Glomerular endothelial cell (primary cell): ENCODE measurements around a stretch of chr5.

- RAMPAGE, long total RNA: no peak
Observed at GRCh38 chr5:10699837-10700514, 61.1 kb downstream of the DAP start.

GRCh38 chr5:10702203-10702596 is 58.8 kb downstream of the DAP start:
- RAMPAGE, long total RNA: no peak

GRCh38 chr5:10761639-10762260 is 716 bp upstream of the DAP start:
- RAMPAGE, long total RNA: no peak

DNA sequence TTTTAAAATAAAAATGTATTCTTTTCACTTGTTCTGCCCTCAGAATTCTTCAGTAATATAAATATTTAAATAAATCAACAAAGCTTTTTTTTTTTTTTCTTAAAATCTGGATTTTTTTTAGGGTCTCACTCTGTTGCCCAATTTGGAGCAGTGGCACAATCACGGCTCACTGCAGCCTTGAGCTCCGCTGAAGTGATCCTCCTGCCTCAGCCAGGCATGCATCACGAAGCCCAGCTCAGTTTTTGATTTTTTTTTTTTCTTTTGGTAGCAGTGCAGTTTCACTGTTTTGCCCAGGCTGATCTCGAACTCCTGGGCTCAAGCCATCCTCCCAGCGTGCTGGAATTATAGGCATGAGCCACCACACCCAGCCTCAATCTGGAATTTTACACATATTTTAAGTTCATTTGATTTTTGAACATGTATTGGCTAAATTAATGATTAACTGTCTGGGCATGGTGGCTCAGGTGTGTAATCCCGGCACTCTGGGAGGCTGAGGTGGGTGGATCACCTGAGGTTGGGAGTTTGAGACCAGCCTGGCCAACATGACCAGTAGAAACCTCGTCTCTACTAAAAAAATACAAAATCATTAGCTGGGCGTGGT is 36.3 kb downstream of the TRIO start:
- RAMPAGE, long total RNA: no peak

DNA sequence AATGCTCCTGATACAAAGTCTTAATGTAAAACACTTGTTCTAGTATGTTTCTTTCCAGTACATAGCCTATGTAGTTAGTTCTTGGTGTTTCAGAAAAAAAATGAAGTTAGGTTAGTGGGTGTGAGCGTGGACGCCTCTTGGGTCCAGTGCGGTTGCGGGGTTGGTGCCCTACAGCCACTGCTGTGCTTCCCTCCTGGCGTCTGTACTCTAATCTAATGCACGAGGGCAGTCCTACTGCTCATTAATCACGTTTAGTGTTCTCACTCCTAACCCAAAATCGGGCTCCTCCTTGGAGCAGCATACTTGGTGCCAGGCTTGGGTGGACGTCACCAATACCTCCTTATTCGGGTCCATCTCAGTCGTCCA is 41.5 kb downstream of the TRIO start:
- RAMPAGE, long total RNA: no peak

DNA sequence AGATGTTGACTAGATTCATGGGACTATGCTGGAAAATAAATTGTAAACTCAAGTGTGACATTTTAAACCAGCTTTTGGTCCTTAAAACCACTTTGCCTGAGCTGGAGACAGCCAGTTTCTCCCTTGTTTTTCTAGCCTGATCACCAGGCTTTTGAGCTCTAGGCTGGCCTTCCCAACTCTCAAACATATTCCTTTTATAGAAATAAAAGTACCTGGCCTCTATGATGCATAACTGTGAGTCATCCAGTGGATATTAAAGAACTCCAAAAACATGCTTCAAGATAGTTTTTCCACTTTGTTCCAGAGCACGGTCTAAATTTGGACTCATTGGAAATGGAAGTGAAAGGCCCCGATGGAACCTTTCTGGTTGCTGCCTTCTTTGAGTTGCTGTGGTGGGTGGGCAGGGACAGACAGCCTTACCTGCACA is 43.0 kb downstream of the TRIO start:
- RAMPAGE, long total RNA: no peak

DNA sequence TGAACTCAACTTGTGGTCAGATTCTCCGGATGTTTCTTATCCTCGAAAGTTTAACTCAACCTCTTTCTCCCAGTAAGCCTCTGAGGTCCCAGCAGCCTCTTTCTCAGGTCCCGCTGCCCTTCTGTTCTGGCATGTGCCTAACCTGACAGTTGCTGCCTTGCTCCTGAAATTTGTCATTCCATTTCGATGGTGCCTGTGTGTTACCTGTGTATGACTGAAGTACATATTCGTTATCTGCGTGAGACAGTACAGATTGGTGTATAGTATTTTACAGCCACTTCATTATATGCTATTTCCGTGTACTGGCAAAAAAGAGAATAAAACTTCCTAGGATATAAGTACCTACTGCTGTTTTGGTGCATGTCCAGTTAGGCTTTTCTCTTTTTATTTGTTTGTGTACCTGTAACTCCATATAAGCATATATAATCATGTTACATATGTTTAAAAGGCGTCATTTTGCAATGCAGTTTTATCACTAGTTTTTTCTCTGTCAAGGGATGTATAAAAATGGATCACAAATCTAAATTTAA is 63.4 kb downstream of the TRIO start:
- RAMPAGE, long total RNA: no peak

- RAMPAGE, long total RNA: no peak
Observed at GRCh38 chr5:14211979-14212527, 68.9 kb downstream of the TRIO start.

- RAMPAGE, long total RNA: no peak
Observed at GRCh38 chr5:14383553-14384419, 197.8 kb upstream of the OTULINL start.

DNA sequence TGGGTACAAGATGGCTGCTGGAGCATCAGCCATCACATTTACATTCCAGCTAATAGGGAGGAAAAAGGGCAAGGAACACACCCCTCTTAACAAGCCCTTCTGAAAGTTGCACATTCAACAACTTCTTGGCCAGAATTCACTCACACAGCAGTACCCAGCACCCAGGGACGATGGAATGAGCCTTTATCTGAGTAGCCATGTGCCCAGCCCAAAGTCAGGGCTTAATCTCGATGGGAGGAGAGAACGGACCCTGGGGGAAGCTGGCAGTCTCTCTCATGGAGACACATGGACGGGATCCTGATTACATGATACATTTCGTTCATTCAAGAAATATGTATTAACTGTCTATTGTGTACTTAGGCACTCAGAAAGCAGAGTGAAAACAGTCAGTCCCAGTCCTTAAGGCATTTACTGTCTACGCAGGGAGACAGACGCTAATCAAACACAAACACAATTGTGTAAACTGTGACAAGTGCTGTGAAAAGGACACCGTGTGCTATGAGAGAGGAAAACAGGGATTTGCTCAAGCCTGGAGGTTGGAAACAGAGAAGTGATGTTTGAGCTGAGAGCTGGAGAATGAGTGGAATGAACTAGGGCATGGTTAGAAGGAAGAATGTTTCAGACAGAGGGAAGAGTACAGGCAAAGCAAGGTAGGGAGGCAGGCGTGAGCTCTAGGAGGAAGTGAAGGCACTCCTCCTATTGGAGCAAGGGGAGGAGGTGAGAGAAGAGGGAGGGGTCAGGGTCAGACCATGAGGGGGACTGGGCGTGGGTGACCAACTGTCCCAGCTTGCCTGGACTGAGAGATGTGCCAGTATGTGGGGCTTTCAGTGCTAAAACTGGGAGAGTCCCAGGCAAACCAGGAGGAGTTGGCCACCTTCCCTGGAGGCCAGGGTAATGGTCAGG is 7.4 kb downstream of the OTULINL start:
- RAMPAGE, long total RNA: no peak

DNA sequence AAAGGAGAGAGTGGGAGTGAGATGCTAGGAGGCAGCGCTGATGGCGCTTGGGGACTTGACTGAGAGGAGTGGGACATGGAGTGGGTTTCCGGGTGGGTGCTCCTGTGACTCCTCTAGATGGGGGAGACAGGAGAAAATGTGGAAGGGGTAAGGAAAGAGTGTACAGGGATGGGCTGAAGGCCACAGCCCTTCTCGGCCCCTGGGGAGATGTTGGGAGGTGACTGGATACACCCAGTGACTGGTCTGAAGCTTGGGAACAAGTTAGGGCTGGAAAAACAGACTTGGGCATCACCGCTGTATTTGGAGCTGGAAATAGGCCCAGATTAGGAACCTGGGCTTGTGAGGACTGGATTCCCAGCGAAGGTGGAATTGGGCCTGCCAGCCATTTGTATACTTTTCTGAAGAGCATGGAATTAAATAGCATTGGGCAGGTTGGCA is 37.6 kb downstream of the OTULIN start:
- RAMPAGE, long total RNA: no peak

- RAMPAGE, long total RNA: no peak
Observed at GRCh38 chr5:14706496-14707058, 42.1 kb downstream of the OTULIN start.

DNA sequence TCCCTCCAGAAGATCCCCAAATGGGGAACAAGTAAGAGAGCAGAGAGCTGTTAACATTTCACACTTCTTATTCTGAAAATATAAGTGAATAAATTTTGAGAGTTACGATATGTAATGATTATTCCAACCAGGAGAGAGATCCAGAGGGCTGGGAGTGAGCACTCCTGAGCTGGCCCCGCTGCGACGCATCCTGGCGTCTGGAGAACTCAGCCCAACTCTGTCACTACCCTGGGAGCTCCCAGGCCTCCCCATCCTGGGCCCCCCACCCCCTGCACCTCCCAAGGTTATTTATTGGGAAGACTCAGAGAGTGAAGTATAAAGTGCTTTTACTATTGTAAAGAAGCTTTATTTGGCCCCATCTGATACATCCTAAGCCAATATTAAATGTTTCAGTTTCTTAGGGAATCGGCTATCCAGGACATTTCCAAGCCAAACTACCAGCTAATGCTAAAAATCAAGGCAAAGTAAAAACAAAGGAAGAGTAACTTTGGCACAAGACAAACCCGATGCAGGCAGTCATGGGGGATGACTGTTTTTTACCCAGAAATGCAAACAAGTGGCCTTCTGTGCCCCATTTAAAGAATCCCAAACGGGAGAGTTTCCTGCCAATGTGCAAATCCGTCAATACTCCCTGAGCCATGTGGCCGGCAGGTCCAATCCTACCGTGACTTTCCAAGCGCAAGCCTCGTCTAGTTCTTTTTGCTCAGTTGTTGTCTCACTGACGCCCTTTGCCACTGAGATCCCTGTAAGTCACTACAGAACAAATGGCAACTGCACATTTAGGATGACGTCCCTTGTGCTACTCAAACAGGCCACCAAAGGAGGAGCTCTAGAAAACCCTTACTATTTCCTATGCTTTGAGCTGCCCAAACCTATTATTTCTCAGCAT is 43.1 kb downstream of the OTULIN start:
- RAMPAGE, long total RNA: no peak

DNA sequence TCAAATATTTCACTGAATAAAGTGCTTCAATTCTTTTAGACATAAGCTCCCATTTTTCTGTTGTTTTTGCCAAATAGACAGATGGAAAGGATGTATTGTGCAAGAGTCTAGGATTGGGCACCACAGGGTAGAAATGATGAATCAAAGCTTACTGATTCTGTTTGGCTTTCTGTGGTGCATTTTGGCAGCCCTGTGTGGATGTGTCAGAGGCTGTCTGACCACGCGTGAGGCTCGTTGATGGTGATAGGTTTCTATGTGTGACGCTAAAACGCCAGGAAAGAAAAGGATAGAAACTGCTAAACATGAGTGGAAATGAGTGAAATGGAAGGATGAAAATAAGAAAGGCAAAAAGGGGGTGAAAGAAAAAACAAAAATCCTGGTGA is 54.6 kb downstream of the ANKH start:
- RAMPAGE, long total RNA: no peak

DNA sequence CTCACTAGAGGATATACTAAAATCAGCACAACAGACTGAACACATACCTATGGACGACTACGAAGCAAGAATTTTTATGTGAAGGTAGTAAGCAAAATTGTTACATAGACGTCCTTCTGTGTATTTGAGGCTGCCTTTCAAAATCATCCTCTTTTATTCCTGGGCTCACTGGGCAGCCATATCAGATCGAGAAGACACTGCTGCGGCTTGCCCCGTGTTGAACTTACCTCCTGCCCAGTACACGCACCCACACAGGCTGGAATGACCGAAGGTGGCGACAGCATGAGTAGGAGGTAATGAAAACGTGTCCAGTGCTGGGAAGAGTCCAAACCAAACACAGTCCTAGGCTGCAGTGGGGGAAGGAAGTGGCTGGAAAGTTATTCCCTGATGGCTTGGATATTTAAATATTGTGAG is 41.5 kb downstream of the ANKH start:
- RAMPAGE, long total RNA: no peak

DNA sequence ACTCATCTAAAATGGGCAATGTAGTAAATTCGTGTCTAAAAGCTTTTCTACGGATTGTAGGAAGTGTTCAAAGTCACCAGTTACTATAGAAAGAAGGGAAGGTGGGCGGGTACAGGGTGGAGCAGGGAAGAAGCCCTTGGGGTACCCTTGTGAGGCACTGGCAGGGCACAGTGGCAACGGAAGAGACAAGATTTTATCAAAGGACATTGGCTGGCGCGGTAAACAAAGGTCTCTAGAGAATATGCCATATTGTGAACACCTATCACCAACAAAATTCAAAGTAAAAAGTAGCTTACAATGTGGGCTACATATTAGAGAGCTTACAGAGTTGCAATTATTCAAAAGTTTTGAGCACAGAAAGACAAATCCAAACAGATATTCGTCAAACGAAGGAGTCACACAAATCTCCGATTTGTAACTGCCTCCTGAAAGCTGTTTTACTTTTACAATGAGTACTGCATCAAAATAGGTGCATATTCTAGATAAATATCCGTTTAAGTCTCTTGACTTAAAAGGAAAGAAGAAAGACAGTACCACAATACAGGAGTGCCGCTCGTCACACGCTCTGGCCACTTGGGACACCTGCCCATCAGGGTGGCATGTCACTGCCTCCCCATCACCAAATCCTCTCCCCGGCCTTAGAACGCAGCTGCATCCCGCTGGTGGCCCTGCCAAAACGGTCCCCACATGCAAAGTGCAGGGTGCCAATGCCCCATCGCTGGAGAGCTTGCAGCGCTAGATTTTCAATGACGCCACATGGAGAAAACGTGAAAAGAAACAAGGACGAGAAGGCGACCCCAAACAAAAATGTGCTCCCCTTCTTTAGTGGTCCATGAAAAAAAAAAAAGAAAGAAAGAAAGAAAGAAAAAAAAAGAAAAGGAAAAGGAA is 1.4 kb downstream of the ANKH start:
- RAMPAGE, long total RNA: no peak

DNA sequence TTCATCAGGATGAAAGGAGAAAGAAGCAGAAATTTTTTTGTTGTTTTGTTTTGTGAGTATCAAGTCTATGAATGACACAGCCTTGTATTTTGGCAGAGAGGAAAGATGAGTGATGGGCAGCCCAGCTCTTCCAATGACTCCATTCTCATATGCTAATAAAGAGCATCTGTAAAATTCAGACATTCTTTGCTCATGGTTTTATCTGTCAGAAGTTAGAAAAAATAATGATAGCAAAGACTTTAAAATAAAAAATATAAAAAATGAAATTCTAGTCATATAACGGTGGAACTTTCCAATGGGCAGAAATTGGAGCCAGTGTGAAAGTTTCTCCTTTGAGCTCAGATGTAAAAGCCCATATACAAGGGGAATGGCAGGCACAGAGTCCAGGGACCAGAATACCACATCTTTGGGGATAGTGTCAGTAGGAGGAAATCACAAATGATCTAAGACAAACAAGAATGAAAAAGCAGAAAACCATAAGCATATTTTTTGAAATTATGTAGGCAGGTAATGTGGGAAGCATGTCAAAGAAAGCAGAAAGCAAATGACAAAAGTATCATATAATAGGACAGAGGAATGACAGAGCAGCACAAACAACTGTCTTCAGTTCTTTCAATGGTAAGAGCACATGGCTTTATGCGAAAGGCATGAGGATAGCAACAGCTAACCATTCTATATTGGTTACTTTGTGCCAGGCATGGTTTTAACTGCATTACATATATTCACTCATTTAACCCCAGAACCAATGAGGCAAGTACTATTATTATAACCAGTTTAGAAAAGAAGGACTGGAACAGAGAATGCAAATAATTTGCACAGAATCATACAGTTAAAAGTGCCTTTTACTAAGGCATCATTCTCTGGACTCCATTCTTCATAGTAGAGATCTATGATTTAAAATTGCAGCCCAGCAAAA is 137.2 kb downstream of the FBXL7 start:
- RAMPAGE, long total RNA: no peak

- RAMPAGE, long total RNA: no peak
Observed at GRCh38 chr5:15835874-15836770, 336.1 kb downstream of the FBXL7 start.

- RAMPAGE, long total RNA: no peak
Observed at GRCh38 chr5:16081372-16081867, 98.2 kb downstream of the MARCHF11 start.

- RAMPAGE, long total RNA: no peak
Observed at GRCh38 chr5:16520689-16521326, 55.2 kb upstream of the ZNF622 start.